ENCODE results near the gene CLDN1.

GRCh38 chr3:188723362-188723759, 448.4 kb upstream of the TPRG1 start:
- PRO-cap, result no peak
- RAMPAGE, long total RNA, 2 experiments, result no peak in any of the 2 experiments

GRCh38 chr3:188780146-188781252, 391.3 kb upstream of the TPRG1 start:
- PRO-cap, result no peak
- RAMPAGE, long total RNA, 2 experiments, result no peak in any of the 2 experiments

DNA sequence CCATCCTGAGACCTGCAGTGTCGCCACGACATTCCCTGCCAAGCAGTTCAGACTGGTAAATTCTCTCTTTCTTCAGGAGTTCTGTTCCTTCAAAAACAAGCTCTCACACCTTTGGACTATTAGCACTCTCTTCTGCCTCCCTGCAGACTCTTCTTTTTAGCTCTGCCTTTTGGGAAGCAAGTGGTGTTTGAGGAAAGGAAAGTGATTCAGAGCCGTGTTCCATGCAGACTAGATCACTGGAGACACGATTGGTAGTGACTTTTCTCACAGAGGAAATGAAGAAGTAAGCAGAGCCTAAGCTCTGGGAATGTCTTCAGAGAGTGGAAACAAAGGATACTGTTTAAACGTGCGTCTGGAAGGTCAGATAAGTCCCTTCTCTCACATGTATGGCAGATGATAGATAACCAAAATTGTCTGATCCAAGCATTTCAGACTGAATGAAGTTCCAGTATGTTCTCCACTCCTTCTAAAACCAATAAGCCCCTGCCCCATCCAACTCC, 270.6 kb upstream of the TPRG1 start:
- PRO-cap, result no peak
- RAMPAGE, long total RNA, 2 experiments, result no peak in any of the 2 experiments

DNA sequence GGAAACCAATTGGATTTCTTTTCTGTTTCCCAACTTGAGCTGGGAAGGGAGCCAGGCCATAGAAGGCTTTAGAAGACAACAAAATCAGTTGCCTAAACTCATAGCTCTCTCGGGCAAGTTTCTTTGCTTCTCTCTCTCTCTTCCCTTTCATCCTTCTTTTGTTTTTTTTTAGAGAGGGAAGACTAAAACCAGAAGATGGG, 227.6 kb upstream of the TPRG1 start:
- PRO-cap, result no peak
- RAMPAGE, long total RNA, 2 experiments, result no peak in any of the 2 experiments

DNA sequence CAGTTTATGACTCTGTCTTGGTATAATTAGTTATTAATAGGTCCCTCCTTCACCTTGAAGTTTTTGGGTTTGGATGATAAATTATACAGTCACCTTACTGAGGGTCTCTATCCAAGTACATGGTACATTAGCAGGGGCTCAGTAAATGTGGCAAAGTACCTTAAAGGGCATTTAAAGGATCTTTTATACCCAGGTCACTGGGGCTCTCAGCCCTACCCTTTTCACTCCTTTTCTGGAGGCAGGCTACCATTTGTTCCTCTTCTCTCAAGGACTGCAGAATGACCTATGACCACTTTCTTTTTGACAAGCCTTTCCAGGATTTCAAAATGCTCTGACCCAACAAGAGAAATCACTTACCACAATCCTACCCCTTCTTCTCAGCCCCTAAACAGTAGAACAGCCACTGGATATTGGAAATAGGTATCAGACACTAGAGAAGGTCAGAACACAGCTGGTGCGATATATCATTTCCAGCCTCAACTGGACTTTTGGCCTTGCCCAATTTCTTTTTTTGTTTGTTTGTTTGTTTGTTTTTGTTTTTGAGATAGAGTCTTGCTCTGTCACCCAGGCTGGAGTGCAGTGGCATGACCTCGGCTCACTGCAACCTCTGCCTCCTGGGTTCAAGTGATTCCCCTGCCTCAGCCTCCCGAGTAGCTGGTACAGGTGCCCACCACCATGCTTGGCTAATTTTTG, 221.7 kb upstream of the TPRG1 start:
- PRO-cap, result no peak
- RAMPAGE, long total RNA, 2 experiments, result no peak in any of the 2 experiments

DNA sequence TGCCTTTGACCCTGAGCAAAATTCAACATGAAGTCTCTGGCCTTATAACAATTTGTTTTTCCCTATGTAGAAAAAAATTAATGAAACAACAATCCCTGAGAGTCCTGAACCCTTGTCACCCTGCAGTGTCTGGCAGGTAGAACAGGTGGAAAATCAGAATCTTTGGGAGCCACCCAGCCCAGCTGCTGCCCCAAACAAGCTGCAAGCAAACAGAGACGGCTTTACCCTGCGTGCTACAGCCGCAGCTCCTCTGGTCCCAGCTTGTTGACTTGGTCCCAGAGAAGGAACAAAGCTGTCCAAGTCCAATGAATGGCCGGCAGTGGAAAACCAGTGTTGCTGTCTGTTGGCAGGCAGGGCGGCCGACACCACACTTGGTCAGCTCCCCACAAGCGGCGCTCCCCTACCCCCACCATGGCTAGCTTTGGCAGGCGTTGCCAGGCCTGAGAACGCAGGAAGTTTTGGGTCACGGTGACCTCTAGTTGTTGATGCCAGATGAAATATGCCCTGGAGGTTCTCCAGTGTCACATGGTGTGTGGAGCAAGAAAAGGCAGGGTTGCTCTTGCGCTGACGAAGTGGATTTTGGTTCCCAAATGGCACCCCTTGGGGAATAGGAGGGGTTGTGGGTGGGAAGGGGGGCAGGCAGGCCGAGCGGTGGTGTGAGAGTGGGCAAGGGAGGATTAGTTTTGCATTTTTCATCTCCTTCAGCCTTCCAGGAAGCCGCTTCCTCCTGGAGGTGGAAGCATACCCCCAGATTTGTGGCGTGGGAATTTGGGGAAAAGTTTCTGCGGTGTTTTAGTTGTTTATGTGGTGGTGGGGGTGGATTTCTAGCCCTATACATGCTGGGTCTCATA, 72.8 kb upstream of the TPRG1 start:
- PRO-cap, result no peak
- RAMPAGE, long total RNA, 2 experiments, result no peak in any of the 2 experiments

- PRO-cap, result unidirectional peak, plus-strand start at chr3:189121332
- RAMPAGE, long total RNA, 2 experiments, result no peak in any of the 2 experiments
These were observed 50.4 kb upstream of the TPRG1 start for GRCh38 chr3:189121176-189121953.

DNA sequence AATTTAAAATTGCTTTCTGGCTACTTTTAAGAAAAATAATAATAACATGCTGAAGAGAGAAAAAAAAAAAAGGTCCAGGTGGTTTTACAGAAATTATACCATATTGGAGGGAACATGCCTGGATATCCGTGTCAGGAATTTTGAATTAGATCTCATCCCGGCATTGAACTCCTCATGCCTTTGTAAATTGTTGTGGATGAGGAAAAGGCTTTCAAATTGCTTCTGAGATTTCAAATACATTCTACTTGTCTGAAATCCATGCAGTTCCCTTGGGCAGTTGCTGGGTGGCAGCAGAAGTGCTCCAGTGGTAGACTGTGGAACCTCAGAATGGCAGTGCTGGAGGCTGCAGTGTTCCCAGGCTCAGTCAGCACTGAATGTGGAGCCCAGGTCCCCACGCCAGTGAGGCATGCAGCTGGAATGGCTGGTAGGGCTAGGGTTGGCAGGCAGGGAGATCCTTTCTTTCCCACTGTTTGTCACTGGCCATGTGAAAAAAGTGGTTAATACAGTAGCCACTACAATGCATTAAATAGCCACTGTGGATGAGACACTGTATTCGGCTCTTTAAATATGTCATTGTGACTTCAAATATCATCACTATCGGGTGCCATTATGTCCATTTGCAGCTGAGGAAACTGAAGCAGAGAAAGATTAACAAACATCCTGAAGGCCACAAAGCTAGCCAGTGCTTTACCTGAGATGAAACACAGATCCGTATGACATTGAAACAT, 98.5 kb downstream of the TPRG1 start:
- PRO-cap, result no peak
- RAMPAGE, long total RNA, 2 experiments, result no peak in any of the 2 experiments

- PRO-cap, result no peak
- RAMPAGE, long total RNA, 2 experiments, result no peak in any of the 2 experiments
These were observed 105.3 kb downstream of the TPRG1 start for GRCh38 chr3:189276772-189277691.

DNA sequence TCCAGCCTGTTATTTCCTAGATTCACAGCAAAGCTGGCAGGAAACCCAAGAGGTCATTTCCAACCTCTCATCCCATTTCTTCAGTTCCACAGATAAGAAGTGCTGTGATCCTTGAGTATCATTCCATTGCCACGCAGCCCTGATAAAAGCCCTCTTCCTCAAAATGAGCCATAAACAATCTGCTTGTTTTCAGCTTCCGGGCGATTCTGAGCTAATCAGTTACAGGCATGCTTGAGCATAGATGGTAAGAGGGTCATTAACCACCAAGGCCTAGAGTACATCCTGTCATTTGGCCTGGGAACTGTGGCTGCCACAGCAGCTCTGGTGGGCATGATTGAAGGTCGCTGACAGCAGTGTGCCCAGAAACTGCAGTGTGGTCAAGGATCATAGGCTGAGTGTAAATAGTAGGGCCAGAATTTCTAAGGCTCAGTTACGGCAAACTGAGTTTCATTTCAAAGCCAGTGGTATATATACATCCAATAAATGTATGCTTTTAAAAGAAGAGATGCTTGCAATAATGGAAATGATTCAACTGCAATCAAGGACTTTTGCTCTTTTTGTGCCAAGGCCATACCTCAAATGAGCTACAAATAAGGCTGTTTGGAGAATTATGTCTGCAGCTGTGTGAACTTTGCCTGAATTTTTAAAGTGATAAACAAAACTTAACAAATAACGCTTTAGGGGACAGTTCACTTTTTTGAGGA, 47.3 kb downstream of the P3H2 start:
- PRO-cap, result no peak
- RAMPAGE, long total RNA, 2 experiments, result no peak in any of the 2 experiments

- PRO-cap, result no peak
- RAMPAGE, long total RNA, 2 experiments, result no peak in any of the 2 experiments
These were observed 15.9 kb downstream of the CLDN1 start for GRCh38 chr3:190306104-190307077.

- PRO-cap, result no peak
- RAMPAGE, long total RNA, 2 experiments, result no peak in any of the 2 experiments
These were observed 4.4 kb downstream of the CLDN1 start for GRCh38 chr3:190317526-190318575.

DNA sequence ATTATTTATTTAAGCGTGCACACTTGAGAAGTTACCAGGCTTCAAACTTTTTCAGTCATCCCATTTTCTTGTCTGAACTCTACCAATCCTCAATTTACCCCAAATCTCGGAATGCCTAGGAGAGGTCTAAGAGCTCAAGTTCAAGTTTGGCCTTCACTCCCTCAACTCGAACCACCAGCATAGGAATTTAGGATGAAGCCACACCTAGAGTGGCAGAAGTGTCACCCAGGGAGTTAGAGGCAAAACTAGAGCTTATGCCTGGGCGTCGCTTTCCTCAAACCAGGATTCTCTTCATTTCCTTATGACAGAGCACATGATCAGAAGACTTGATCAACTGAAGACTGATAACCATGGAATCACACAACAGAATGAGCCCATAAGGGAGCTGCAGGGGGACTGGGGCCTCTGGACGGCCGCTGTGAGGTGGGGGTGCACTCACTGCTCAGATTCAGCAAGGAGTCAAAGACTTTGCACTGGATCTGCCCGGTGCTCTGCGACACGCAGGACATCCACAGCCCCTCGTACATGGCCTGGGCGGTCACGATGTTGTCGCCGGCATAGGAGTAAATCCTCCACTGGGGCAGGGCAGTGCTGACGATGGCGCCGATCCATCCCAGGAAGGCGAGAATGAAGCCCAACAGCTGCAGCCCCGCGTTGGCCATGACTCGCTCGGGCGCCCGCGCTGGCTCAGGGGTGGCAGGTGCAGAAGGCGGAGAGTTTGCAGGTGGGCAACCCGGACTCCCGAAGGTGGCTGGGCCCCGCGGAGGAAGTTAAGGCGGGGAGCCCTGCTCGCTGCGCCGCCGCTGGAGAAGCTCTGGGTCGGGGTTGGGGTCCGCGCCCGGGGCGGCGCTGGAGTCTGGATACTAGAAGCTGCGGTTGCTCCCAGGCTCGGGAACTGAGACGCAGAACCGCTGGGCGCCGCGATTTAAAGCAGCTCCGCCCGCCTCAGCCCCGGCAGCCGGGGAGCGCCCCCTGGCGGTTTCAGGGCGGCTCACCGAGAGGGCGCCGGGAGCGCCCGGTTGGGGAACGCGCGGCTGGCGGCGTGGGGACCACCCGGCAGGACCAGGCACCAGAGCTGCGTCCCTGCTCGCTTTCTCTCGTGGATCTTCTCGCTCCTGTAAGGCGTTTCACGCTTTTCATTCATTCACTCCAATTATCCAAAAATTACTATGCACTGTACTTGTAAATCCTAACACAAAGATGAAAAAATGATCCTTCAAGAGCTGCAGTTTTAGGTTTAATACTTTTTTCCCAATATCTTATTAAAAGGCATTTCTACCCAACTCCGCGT, at the start of gene CLDN1:
TSS of gene CLDN1 (minus strand) at position 902 of the 1,291 bp plus-strand sequence.
- PRO-cap, result bidirectional peak, plus-strand start at position 997 of the sequence, minus-strand start at position 897 of the sequence
- RAMPAGE, long total RNA, 2 experiments, result start-site peak on the minus strand in 2 of 2 experiments, centred at positions 876 to 900 of the sequence, 22 to 39 reads per replicate

- PRO-cap, result no peak
- RAMPAGE, long total RNA, 2 experiments, result no peak in any of the 2 experiments
These were observed 52.5 kb downstream of the IL1RAP start for GRCh38 chr3:190566395-190566867.

- PRO-cap, result no peak
- RAMPAGE, long total RNA, 2 experiments, result no peak in any of the 2 experiments
These were observed 127.7 kb downstream of the IL1RAP start for GRCh38 chr3:190641470-190642037.

DNA sequence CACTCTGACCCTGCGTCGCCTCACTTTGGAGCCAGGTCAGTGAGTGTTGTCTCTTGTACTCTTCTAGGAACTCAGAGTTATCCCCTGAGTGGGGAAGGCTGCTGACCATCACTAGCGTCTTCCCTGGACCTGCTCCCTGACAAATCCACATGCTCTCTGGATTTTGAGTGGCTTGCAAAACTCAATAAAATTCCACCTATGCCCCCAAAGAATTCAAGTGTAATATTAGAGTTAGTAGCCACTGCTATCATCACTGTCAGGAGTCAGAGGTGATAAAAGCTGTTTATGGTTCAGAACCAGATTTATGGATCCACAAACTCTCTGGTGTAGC, 52.6 kb downstream of the GMNC start:
- PRO-cap, result no peak
- RAMPAGE, long total RNA, 2 experiments, result no peak in any of the 2 experiments

DNA sequence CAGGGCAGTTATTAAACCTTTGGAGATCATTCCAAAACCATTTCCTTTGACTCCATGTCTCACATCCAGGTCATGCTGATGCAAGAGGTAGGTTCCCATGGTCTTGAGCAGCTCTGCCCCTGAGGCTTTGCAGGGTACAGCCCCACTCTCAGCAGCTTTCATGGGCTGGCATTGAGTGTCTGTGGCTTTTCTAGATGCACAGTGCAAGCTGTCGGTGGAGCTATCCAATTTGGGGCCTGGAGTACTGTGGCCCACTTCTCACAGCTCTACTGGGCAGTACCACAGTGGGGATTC, 16.6 kb downstream of the OSTN start:
- PRO-cap, result no peak
- RAMPAGE, long total RNA, 2 experiments, result no peak in any of the 2 experiments

- PRO-cap, result no peak
- RAMPAGE, long total RNA, 2 experiments, result no peak in any of the 2 experiments
These were observed 35.8 kb upstream of the PYDC2 start for GRCh38 chr3:191425075-191425628.

GRCh38 chr3:191608542-191609013, 147.6 kb downstream of the PYDC2 start:
- PRO-cap, result no peak
- RAMPAGE, long total RNA, 2 experiments, result no peak in any of the 2 experiments

DNA sequence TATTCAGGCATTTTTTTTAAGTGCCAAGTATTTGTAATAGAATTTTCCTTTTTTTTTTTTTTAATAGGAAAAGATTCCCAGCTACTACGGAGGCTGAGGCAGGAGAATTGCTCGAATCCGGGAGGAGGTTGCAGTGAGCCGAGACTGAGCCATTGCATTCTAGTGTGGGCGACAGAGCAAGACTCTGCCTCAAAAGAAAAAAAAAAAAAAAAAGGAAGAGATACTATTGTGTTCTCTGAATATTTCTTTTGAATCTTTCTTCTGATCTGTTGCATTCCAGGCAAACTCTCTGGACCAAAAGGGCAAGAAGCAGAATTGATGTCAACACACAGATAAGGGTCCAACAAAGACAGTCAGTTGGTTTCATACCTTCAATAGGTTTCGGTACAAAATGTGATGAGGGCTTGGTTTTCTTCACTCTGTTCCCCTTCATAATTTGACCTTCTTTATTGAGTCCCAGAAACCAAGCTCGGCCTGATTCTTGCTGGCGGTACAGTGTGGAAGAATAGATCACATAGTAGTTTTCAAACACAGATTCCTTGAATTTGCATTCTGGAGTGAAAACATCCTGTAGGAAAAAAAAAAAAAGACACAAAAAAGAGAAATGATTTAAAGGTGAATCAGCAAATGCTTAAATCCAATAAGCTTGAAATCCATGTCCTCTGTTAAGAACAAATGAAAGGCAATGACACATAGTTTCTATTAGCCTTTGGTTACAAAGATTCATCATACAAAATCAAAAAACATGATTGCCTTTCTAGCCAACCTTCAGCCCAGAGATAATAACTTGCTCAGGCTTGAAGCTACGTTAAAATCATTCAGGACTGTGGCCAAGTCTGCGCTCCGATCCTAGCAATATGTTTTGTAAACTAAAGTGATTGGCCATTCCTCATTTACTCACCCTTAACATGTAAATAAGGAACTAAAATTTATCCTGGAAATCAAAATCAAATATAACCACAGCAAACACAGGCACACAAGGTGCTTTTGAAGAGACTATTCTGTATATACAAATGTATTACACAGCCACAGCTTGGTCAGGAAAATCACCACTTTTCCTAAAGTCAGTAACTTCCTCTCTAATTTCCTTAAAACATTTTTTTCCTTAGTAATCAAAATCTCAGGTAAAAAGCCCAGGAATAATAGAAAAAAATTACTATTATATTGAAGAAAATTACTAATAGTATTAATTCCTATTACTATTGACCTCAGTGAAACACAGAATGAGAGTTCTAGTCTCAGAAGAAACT, 556.8 kb downstream of the FGF12 start:
- PRO-cap, result no peak
- RAMPAGE, long total RNA, 2 experiments, result no peak in any of the 2 experiments